ENCODE results near the gene SPSB2.

DNA sequence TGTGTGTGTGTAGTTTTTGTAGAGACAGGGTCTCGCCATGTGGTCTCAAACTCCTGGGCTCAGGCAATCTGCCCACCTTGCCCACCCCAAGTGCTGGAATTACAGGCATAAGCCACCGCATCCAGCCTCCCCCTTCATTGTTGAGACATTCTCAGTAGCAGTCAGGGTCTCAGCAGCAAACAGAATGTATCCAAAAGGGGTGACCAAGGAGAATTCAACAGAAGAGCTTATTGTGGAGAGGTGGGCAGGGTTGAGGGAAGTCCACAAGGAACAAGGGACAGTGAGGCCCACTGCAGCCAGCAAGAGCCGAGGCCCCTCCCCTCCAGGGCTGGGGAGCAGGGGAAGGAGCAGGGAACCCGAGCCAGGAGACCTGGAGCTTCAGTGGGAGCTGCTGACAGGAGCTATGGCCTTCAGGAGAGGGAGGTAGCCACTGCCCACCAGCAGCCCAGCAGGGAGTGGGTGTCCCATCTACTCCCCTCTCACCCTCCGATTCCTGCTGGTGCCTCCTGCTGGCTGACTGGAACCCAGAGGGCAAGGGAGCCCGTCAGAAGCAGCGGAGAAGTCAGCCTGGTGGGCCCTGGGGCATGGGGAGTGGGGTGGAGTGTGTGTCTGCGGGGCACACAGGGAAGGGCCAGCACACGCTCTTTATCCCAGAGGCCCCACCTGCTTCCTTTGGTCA lies 37.1 kb upstream of the PLEKHG6 start:
- RAMPAGE, long total RNA: no peak
- RRBS: no CpG with 5 or more reads among the region's 9 CpGs

- RAMPAGE, long total RNA: no peak
- RRBS: no CpG with 5 or more reads among the region's 8 CpGs
Observed at GRCh38 chr12:6324402-6324828, 13.9 kb downstream of the PLEKHG6 start.

DNA sequence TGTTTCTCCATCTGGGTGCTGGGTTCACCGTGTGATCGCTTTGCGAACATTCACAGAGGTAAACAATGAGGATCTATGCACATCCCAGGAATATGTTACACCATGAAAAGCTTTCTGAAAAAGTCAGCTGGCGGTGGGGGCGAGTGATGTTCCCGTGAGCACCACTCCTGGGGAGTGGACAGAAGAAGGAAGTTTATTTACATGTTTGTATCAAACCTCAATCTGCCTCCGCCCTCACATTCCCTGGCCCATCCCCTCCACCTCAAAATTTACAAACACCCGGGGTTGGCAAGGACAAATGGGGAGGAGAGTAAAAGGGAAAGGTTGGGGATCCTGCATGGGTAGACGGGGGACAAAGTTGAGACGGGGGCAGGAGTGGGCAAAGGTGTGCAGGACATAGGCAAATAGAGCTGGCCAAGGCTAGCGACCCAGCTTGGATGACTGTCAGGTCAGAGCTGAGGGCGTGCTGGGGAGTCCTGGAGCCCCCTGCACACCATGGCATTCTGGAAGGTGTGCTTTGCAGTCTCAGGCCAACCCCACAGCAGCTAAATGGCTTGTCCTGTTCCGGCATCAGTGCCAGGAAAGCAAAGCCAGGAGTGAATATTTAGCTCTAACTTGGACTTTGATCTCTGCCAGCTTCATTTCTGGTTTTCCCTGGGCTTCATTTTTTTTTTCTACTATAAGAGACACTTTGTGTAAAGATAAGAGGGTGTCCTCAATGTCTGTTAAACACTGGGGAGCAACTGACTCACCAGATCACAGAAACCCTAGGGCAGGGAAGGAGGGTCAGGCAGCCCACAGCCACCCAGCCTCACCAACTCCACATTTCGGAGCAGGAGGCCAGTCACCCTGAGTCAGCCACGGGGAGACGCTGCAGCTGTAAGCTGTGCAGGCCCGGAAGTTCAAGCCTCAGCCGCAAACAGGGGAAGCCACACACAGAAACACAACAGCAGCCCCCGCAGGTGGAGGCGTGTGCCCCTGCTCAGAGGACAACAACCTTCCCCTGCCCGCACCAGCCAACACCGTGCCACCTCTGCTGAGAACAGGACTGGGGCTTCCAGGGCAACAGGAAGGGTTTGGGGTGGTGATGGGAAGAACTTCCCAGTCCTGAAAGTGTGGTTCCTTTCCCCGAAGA lies 6.6 kb downstream of the TNFRSF1A start:
- RAMPAGE, long total RNA: no peak
- RRBS: no CpG with 5 or more reads among the region's 23 CpGs

GRCh38 chr12:6426790-6427826 lies 17.6 kb upstream of the CD27 start:
- RAMPAGE, long total RNA: no peak
- RRBS: no CpG with 5 or more reads among the region's 15 CpGs

DNA sequence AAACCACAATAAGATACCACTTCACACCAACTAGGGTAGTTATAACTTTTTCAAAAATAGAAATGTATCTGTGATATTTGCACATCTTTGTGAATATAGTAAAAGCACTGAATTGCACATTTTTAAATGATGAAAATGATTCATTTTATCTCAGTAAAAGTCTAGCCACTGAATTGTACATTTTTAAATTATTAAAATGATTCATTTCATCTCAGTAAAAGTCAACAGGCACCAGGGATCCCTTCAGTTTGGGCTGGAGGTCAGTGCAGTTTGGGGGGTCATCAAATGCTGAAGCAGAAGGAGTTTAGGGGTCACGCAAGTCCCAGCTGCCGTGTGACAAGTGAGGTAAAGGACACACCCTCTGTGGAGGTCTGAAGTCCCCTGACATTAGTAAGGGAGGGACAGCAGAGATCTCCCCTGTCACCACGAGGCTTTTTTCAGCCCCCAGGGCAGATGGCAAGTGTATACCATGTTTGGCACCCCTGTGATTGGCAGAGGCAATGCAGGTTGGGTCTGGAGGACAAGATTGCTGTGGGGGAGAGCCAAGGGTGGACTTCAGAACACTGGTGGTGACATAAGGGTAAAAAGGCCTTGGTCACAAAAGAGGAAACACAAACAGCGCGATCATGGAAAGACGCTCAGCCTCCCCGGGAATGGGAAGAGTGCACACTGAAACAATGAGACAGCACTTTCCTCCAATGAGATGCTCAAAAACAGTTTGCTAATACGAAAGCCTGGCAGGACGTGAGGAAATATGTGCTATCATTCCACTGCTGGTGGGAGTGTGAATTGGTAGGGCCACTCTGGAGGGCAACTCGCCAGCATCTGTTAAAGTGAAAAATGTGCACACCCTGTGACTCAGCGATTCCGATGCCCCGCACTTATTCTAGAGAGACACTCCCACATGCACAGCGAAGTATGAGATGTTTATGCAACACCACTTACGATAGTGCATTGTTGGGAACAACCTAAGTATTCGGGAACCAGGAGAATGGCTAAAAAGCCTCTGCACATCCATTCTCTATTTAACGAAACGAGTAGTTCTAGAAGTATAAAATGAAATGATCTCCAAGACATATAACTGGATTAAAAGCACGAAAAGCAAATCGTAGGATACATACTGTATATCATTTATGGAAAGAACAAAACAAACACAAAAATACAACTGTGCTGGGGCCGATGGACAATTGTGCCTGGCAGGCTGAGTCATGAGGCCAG lies 14.5 kb upstream of the CD27 start:
- RAMPAGE, long total RNA: no peak
- RRBS: no CpG with 5 or more reads among the region's 21 CpGs

- RAMPAGE, long total RNA: no peak
- RRBS: no CpG with 5 or more reads among the region's 5 CpGs
Observed at GRCh38 chr12:6510121-6510753, 16.3 kb downstream of the NCAPD2 start.

- RAMPAGE, long total RNA: no peak
- RRBS: no CpG with 5 or more reads among the region's 11 CpGs
Observed at GRCh38 chr12:6538471-6538850, 4.1 kb downstream of the GAPDH start.

- RAMPAGE, long total RNA: no peak
- RRBS: 33% methylated on average over 2 of the region's 29 CpGs
Observed at GRCh38 chr12:6539692-6540534, 5.6 kb downstream of the GAPDH start.

GRCh38 chr12:6565886-6566686 lies 2.0 kb downstream of the NOP2 start:
- RAMPAGE, long total RNA: no peak
- RRBS: no CpG with 5 or more reads among the region's 10 CpGs

GRCh38 chr12:6631897-6632746 lies 3.6 kb downstream of the LPAR5 start:
- RAMPAGE, long total RNA: no peak
- RRBS: no CpG with 5 or more reads among the region's 22 CpGs

DNA sequence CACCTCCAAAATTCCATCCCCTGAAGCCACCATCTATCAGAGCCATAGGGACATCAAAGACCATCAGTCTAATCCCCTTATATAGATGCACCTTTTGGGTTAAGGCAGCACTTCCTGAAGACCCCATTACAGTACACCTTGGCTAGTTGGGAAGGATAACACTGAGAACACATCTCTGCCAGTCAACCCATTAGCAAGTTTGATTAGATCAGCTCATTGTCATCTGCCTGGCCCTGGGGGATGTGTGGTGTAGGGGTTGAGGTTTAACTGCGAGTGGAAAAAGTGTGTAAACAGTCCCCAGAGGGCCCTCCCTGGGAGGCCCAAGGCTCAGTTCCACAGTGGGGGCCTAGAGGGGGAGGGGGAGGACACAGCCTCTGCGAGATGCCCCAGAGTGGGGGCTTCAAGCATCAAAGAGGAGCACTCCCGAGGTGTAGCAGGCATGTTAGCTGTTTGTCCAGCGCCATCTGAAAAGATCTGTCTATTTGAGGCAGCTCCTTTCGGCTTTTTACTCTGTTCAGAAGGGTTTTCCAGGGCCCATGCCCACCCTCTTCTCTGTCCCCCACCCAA lies 406 bp downstream of the LPAR5 start:
- RAMPAGE, long total RNA: no peak
- RRBS: no CpG with 5 or more reads among the region's 5 CpGs

- RAMPAGE, long total RNA: no peak
- RRBS: no CpG with 5 or more reads among the region's 19 CpGs
Observed at GRCh38 chr12:6837716-6838235, 2.9 kb upstream of the GNB3 start.

DNA sequence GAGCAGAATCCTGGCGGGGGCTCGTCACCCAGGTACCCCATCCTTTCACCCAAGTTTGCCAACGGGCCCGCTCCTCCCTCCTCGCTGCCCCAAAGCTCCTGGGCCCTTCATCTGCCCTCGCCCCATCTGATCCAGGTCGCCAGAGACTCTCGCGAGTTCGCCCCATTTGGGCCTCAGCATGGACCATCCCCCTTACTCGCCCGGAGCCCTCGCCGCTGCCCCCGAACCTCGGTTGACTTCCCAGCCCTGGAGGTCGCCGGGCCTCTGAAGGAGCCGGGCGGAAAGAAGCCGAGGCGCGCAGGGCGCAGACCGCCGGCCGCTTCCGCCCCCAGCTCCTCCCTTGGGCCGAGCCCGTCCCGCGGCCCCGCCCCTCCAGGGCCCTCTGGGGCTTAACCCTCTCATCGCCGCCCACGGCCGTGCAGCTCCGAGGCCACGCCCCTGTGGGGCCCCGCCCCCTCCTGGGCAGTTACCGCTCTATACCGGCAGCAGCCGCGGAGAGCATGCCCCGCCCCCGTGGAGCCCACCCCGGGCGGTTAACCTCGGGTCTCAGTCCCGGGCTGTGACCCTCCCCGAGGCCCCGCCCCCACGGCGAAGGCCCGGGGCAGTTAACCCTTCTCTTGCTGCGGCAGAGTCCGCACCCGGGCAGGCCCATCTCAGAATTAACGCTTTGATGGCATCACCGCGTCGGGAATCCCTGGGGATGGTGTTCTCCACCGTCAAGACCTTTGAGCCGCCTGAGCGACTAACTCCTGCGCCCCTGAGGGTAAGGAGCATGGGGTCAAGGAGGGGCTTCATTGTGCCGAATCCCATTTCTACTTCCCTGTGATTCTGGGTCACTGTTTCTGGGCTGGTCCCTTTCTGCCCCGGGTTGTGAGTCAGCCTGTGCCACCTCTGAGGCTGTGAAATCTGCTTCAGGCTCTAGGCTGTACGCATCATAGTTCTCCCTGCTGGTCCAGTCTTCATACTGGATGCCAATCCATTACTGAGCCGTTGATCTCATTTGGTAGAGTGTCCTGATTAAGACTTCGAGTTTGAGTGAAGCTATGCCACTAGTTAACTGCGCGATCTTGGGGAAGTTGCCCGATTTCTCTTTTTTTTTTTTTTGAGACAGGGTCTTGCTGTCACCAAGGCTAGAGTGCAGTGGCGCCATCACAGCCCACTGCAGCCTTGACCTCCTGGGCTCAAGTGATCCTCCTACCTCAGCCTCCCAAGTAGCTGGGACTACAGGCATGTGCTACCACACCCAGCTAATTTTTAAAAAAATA lies at the start of gene SPSB2:
Gene SPSB2, minus strand, starts transcription at position 285 of the 1,265 bp plus-strand sequence.
- RAMPAGE, long total RNA: no peak
- RRBS: 1% methylated on average over 30 of the region's 75 CpGs

GRCh38 chr12:6900740-6901207 lies 3.8 kb upstream of the LRRC23 start:
- RAMPAGE, long total RNA: no peak
- RRBS: no CpG with 5 or more reads among the region's 7 CpGs

GRCh38 chr12:6927171-6927929 lies 409 bp upstream of the ATN1 start:
- RAMPAGE, long total RNA: no peak
- RRBS: 2% methylated on average over 28 of the region's 49 CpGs

DNA sequence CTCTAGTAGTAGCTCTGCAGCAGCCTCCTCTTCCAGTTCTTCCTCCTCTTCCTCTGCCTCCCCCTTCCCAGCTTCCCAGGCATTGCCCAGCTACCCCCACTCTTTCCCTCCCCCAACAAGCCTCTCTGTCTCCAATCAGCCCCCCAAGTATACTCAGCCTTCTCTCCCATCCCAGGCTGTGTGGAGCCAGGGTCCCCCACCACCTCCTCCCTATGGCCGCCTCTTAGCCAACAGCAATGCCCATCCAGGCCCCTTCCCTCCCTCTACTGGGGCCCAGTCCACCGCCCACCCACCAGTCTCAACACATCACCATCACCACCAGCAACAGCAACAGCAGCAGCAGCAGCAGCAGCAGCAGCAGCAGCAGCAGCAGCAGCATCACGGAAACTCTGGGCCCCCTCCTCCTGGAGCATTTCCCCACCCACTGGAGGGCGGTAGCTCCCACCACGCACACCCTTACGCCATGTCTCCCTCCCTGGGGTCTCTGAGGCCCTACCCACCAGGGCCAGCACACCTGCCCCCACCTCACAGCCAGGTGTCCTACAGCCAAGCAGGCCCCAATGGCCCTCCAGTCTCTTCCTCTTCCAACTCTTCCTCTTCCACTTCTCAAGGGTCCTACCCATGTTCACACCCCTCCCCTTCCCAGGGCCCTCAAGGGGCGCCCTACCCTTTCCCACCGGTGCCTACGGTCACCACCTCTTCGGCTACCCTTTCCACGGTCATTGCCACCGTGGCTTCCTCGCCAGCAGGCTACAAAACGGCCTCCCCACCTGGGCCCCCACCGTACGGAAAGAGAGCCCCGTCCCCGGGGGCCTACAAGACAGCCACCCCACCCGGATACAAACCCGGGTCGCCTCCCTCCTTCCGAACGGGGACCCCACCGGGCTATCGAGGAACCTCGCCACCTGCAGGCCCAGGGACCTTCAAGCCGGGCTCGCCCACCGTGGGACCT lies 7.1 kb upstream of the C12orf57 start:
- RAMPAGE, long total RNA: no peak
- RRBS: 22% methylated on average over 4 of the region's 29 CpGs

DNA sequence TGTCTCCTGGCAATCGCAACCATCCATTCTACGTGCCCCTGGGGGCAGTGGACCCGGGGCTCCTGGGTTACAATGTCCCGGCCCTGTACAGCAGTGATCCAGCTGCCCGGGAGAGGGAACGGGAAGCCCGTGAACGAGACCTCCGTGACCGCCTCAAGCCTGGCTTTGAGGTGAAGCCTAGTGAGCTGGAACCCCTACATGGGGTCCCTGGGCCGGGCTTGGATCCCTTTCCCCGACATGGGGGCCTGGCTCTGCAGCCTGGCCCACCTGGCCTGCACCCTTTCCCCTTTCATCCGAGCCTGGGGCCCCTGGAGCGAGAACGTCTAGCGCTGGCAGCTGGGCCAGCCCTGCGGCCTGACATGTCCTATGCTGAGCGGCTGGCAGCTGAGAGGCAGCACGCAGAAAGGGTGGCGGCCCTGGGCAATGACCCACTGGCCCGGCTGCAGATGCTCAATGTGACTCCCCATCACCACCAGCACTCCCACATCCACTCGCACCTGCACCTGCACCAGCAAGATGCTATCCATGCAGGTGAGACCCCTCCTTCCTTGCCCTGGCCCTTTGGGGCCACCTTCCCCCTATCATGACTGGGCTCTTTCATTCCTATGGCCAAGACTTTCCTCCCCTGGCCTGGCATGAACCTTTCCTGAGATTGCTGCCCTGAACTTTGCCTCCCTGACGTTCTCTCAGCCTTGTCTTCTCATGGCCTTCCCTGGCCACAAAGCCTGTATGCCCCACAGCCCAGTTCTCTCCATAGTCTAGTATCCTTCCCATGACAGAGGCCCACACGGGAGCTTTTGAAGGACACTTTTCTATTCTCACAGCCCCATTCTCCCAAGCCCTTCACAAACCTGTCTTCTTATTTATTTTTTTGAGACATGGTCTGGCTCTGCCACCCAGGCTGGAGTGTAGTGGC lies 4.9 kb upstream of the C12orf57 start:
- RAMPAGE, long total RNA: no peak
- RRBS: 87% methylated on average over 7 of the region's 24 CpGs

- RAMPAGE, long total RNA: no peak
- RRBS: no CpG with 5 or more reads among the region's 7 CpGs
Observed at GRCh38 chr12:6953048-6953321, 1.8 kb downstream of the PTPN6 start.

GRCh38 chr12:6953322-6954451 lies 2.5 kb downstream of the PTPN6 start:
- RAMPAGE, long total RNA: no peak
- RRBS: no CpG with 5 or more reads among the region's 28 CpGs

GRCh38 chr12:7018991-7019325 lies 682 bp upstream of the LPCAT3 start:
- RAMPAGE, long total RNA: no peak
- RRBS: 8% methylated on average over 1 of the region's 7 CpGs

Data from hepatocyte (in vitro differentiated cells and primary cell).